SK-N-DZ (cell line): ENCODE data around the genes PPP4R2 and HTR1F.

RAMPAGE:
- cytosol, long total RNA, result no peak
- nucleus, long total RNA, result no peak
Measured at GRCh38 chr3:72979478-72980137, 17.0 kb upstream of the PPP4R2 start.

GRCh38 chr3:72996369-72996945 is at the start of gene PPP4R2:
TSS of gene PPP4R2 (plus strand) at chr3:72996811.
RAMPAGE:
- cytosol, long total RNA, result no peak
- nucleus, long total RNA, result no peak

GRCh38 chr3:73382638-73383667 is 241.8 kb downstream of the PDZRN3 start:
RAMPAGE:
- cytosol, long total RNA, result no peak
- nucleus, long total RNA, result no peak

RAMPAGE:
- cytosol, long total RNA, result no peak
- nucleus, long total RNA, result no peak
Measured at GRCh38 chr3:73383668-73384237, 241.0 kb downstream of the PDZRN3 start.

GRCh38 chr3:73504909-73505155 is 119.9 kb downstream of the PDZRN3 start:
RAMPAGE:
- cytosol, long total RNA, result no peak
- nucleus, long total RNA, result no peak

RAMPAGE:
- cytosol, long total RNA, result no peak
- nucleus, long total RNA, result no peak
Measured at GRCh38 chr3:73533937-73534641, 90.7 kb downstream of the PDZRN3 start.

GRCh38 chr3:74409226-74409688 is 205.2 kb downstream of the CNTN3 start:
RAMPAGE:
- cytosol, long total RNA, result no peak
- nucleus, long total RNA, result no peak

RAMPAGE:
- cytosol, long total RNA, result no peak
- nucleus, long total RNA, result no peak
Measured at GRCh38 chr3:74643664-74644143, 29.2 kb upstream of the CNTN3 start.

GRCh38 chr3:75214203-75214655 is 449.9 kb upstream of the FRG2C start:
RAMPAGE:
- cytosol, long total RNA, result start-site peak on the plus strand at chr3:75214493-75214544, 90 and 210 reads in 2 replicates
- nucleus, long total RNA, result start-site peak on the plus strand at chr3:75214532-75214544, 91 and 34 reads in 2 replicates

DNA sequence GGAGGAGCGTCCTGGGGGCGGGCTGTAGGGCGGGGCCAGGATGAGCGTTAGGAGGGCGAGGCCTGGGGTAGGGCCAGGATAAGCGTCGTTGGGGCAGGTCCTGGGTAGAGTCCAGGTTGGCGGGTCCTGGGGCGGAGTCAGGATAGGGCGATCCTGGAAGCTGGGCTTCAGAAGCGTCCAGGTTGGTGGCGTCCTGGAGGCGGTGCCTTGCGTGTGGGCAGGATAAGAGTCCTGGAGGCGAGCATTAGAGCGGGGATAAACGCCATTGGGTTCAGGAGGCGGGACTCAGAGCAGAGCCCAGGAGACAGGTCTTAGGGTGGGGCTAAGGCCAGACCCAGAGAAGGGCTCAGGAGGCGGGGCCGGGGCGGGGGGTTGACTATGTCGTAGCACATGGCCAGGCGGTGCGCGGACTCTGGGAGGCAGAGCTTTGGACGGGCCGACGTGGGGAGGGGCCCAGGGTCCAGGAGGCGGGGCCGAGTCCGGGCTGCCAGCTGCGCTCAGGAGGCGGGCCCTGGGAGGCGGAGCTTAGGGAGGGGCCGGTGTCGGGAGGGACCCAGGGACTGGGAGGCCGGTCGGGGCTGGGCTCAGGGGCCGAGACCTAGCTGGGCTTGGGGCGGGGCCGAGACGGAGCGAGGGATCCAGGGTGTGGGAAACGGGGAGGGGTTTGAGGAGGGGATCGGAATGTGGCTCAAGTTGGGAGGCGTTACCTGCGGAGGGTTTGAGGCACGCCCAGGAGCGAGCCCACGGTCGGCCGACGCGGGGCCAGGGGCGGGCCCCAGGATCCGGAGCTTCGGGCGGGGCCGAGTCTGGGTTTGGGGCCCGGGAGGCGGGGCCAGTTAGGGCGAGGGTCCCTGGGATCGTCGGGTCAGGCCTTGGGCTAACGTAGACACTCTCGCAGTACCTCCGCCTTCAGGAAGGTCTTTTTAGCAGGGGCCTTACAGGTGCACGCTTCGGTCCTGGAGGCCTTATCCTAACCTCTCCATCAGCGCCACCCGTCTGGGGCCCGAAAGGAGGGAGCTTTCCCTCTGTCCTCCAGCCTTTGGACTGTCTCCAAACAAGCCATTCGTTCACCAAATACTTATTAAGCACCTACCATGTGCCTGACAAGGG is 228.5 kb upstream of the FRG2C start:
RAMPAGE:
- cytosol, long total RNA, result start-site peak on the plus strand centred at position 86 of the sequence, 119 bp wide, 16 and 17 reads in 2 replicates
- nucleus, long total RNA, result start-site peak on the plus strand centred at position 104 of the sequence, 56 bp wide, 9 and 9 reads in 2 replicates

GRCh38 chr3:77617577-77617958 is 577.7 kb downstream of the ROBO2 start:
RAMPAGE:
- cytosol, long total RNA, result no peak
- nucleus, long total RNA, result no peak

GRCh38 chr3:81547679-81548153 is 213.7 kb downstream of the GBE1 start:
RAMPAGE:
- cytosol, long total RNA, result no peak
- nucleus, long total RNA, result no peak

RAMPAGE:
- cytosol, long total RNA, result no peak
- nucleus, long total RNA, result no peak
Measured at GRCh38 chr3:81622121-81622958, 139.1 kb downstream of the GBE1 start.

GRCh38 chr3:81742936-81743329 is 18.5 kb downstream of the GBE1 start:
RAMPAGE:
- cytosol, long total RNA, result no peak
- nucleus, long total RNA, result no peak

DNA sequence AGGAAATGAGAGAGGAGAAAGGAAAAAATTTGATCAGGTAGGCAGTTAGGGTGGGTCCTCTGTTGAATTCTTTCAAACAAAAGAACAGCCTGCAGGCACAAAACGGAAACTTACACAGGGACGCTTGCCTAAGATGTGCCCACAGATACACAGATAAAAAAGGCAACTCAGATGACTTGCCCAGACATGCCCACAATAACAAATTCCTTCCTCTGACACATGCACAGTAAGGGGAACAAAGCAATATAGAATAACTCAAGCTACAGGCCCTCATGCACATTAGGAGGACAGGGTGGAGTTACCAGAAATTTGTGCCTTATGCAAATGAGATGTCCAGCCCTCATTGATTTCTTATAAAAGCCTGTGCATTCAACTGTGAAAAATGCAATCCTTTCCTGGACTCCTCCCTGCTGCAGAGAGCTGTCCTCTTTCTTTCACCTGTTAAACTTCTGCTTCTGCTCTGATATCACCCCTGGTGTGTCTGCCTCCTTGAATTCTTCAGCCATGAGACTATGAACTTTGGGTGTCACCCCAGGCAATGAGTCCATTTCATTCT is 1024.2 kb upstream of the CADM2 start:
RAMPAGE:
- cytosol, long total RNA, result no peak
- nucleus, long total RNA, result no peak

RAMPAGE:
- cytosol, long total RNA, result no peak
- nucleus, long total RNA, result no peak
Measured at GRCh38 chr3:86936925-86937617, 53.9 kb downstream of the VGLL3 start.

GRCh38 chr3:86990132-86990797 is 684 bp downstream of the VGLL3 start:
RAMPAGE:
- cytosol, long total RNA, result no peak
- nucleus, long total RNA, result no peak

RAMPAGE:
- cytosol, long total RNA, result no peak
- nucleus, long total RNA, result no peak
Measured at GRCh38 chr3:87226593-87226962, 531 bp upstream of the CHMP2B start.

GRCh38 chr3:87236793-87237316 is 9.7 kb downstream of the CHMP2B start:
RAMPAGE:
- cytosol, long total RNA, result no peak
- nucleus, long total RNA, result no peak

DNA sequence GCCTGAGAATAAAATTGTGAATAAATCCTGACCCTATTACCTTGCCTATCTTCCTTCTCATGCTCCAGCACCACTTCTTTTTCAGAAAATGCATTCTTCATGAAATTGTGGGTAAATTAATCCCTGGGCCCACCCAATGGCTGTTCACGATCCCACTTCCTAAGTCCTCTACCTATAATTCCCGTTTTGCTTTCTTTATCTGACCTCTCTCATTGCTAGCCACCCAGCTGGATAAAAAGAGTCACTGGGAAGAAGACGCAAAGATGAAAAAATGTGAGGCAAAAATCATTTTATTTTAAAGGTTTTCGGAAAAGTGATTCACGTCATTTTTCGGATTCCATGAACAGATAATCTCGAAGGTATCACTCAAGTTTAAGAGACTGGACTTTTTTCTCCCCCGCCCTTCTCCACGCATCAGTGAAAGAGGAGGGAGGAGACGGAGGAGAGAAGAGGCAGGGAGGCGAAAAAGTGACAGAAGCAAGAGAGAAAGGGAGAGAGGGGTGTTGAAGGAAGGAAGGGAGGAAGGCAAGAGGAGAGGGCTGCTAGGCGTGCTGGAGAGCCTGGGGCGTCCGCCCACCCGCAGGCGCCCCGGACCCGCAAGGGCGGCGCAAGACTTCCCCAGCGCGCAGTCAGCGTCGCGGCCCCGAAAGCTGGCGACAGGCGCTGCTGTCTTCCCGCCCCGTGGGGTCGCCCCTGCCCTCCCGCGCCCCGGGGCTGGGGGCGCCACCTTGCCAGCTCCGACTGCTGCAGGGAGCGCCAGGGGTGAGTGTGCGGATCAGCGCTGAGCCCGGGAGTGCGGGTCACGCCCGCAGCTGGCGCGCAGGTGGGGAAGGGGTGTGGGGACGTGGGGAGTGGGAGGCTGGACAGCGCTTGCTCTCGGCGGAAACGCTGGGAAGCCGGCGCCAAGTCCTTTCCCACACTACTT is at the start of gene HTR1F:
TSS of gene HTR1F (plus strand) at position 626 of the 925 bp plus-strand sequence.
RAMPAGE:
- cytosol, long total RNA, result no peak
- nucleus, long total RNA, result no peak